Frontal cortex (tissue), 2 donors: ENCODE measurements around the gene MTX1.

DNA sequence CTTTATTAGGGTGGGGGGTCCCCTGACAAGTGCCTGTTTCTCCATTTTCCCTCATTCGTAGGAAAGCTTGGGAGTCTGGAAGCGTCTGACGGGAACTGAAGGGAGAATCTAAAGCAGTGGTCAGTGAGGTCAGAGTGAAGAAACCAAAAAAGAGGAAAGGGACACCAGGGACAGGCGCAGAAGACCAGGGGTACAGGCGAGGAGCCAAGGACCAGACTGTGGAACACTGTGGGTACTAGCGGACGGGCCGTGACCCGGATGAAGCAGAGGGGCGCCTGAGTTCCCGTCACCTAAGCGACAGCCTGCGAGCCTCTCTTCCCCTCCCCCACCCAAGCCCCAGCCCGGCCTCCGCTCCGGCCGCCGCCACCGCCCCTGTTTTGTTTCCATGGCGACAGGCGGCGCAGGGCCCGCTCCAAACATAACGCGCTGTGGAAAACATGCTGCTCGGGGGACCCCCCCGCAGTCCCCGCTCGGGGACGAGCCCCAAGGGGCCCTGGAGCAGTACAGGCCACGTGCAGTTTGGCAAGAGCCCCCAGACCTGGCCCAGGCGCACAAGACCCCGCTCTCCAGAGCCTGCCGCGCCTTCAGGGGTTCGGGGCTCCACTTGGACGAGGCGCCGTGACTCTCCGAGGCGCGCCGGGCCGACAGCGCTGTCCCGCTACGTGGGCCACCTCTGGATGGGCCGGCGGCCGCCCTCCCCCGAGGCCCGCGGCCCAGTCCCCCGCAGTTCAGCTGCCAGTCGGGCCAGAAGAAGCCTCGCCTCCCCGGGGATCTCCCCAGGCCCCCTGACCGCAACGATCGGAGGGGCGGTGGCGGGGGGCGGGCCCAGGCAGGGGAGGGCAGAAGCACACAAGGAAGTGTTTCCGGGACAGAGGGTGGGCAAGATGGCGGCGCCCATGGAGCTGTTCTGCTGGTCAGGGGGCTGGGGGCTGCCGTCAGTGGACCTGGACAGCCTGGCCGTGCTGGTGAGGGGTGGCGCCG is at the start of gene MTX1:
Gene MTX1, plus strand, starts transcription at position 328 of the 981 bp plus-strand sequence.
- RAMPAGE, long total RNA = start-site peak on the plus strand centred at position 869 of the sequence, 22 bp wide, 102 and 23 reads in 2 replicates

DNA sequence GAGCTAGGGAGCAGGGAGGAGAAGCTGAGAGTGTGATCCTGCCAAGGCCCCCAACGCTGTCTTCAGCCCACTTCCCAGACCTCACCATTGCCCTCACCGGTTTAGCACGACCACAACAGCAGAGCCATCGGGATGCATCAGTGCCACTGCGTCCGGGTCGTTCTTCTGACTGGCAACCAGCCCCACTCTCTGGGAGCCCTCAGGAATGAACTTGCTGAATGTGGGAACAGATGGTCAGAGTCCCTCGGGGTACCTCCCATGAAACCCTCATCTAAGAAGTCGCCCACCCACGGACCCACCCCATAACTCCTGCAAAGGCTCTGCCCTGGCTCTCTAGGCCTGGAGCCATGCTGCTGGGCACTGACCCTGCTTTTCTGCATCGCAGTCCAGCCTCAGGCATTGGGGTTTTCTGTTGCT is 6.0 kb downstream of the MTX1 start:
- RAMPAGE, long total RNA = no peak

GRCh38 chr1:155262864-155263893 is 1.0 kb upstream of the SCAMP3 start:
- RAMPAGE, long total RNA = no peak

GRCh38 chr1:155309125-155310174 is 784 bp downstream of the FDPS start:
- RAMPAGE, long total RNA = no peak

GRCh38 chr1:155319388-155319736 is 1.3 kb upstream of the RUSC1 start:
- RAMPAGE, long total RNA = no peak

DNA sequence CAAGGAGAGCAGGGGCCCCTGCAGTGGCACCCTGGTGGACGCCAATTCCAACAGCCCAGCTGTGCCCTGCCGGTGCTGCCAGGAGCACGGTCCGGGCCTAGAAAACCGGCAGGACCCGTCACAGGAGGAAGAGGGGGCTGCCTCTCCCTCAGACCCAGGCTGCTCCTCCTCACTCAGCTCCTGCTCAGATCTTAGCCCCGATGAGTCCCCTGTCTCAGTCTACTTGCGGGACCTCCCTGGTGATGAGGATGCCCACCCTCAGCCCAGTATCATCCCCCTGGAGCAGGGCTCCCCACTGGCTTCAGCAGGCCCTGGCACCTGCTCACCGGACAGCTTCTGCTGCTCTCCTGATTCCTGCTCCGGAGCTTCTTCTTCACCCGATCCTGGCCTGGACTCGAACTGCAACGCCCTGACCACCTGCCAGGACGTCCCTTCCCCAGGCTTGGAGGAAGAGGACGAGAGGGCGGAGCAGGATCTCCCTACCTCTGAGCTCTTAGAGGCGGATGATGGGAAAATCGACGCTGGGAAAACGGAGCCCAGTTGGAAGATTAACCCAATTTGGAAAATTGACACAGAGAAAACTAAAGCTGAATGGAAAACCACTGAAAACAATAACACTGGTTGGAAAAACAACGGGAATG is 1.3 kb downstream of the RUSC1 start:
- RAMPAGE, long total RNA = no peak

DNA sequence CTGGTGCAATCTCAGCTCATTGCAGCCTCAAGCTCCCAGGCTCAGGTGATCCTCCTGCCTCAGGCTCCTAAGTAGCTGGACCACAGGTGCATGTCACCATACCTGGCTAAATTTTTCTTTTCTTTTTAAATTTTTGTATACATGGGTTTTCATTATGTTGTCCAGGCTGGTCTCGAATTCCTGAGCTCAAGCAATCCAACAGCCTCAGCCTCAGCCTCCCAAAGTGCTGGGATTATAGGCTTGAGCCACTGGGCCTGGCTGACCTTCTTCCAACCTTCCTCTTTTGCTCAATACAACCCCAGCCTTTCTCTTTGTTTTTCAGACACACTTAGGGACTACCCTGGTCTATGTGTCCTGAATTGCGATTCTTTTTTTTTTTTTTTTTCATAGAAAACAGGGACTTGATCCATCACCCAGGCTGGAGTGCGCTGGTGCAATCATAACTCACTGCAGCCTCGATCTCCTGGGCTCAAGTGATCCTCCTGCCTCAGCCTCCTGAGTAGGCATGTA is 67.7 kb downstream of the RUSC1 start:
- RAMPAGE, long total RNA = no peak

GRCh38 chr1:155941934-155942570 is 614 bp downstream of the RXFP4 start:
- RAMPAGE, long total RNA = no peak

DNA sequence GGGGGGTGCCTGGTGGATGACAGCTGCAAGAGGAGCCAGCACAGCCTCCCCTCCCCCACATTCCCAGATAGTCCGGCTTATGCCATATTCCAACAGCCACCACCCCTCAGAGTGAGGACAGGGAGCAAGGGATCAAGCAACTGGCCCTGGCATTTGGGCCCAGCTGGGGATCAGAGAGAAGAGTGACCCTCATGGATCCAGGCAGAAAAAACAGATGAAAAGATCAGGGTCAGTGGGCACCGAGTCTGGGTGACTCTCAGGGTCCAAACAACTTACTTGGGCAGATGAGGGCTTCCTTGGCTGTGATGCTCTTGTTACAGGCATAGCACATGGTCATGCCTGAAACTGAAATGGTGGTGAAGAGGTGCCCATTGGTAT is 9.5 kb downstream of the ARHGEF2 start:
- RAMPAGE, long total RNA = no peak

GRCh38 chr1:155990981-155991425 is 12.7 kb upstream of the ARHGEF2 start:
- RAMPAGE, long total RNA = no peak

GRCh38 chr1:156102440-156102904 is 12.0 kb upstream of the LMNA start:
- RAMPAGE, long total RNA = no peak

DNA sequence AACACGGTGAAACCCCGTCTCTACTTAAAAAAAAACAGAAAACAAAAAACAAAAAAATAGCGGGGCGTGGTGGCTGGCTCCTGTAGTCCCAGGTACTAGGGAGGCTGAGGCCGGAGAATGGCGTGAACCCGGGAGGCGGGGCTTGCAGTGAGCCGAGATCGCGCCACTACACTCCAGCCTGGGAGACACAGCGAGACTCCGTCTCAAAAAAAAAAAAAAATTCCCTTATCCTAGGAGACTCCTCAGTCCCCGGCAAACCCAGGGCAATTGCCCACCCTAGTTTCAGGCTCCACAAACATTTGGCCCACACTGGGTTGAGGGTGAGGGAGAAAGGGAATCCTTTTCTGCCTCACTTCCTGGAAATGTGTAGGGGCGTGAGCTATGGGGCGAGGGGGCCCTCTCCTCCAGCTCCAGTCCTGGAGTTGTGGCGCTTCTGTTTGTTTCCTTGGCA is 8.6 kb upstream of the LMNA start:
- RAMPAGE, long total RNA = no peak

- RAMPAGE, long total RNA = no peak
Measured at GRCh38 chr1:156116527-156116635, 1.9 kb downstream of the LMNA start.

DNA sequence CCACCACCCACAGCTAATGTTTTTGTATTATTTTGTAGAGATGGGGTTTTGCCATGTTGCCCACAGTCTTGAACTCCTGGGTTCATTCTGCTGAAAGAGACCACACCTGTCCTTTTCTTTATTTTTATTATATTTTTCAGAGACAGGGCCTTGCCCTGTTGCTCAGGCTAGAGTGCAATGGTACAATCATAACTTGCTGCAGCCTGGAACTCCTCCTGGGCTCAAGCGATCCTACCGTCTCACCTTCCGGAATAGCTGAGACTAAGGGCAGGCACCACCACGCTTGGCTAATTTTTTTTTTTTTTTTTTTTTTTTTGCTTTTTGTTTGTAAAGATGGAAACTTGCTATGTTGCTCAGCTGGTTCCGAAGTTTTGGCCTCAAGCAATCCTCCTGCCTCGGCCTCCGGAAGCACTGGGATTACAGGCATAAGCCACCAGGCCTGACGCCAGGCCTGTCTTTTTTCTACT is 3.2 kb downstream of the LMNA start:
- RAMPAGE, long total RNA = no peak

GRCh38 chr1:156129694-156130538 is 15.4 kb downstream of the LMNA start:
- RAMPAGE, long total RNA = no peak

- RAMPAGE, long total RNA = no peak
Measured at GRCh38 chr1:156132563-156132869, 18.0 kb downstream of the LMNA start.

- RAMPAGE, long total RNA = no peak
Measured at GRCh38 chr1:156135786-156136744, 17.3 kb upstream of the SEMA4A start.

GRCh38 chr1:156239469-156240136 is 2.4 kb upstream of the BGLAP start:
- RAMPAGE, long total RNA = no peak

DNA sequence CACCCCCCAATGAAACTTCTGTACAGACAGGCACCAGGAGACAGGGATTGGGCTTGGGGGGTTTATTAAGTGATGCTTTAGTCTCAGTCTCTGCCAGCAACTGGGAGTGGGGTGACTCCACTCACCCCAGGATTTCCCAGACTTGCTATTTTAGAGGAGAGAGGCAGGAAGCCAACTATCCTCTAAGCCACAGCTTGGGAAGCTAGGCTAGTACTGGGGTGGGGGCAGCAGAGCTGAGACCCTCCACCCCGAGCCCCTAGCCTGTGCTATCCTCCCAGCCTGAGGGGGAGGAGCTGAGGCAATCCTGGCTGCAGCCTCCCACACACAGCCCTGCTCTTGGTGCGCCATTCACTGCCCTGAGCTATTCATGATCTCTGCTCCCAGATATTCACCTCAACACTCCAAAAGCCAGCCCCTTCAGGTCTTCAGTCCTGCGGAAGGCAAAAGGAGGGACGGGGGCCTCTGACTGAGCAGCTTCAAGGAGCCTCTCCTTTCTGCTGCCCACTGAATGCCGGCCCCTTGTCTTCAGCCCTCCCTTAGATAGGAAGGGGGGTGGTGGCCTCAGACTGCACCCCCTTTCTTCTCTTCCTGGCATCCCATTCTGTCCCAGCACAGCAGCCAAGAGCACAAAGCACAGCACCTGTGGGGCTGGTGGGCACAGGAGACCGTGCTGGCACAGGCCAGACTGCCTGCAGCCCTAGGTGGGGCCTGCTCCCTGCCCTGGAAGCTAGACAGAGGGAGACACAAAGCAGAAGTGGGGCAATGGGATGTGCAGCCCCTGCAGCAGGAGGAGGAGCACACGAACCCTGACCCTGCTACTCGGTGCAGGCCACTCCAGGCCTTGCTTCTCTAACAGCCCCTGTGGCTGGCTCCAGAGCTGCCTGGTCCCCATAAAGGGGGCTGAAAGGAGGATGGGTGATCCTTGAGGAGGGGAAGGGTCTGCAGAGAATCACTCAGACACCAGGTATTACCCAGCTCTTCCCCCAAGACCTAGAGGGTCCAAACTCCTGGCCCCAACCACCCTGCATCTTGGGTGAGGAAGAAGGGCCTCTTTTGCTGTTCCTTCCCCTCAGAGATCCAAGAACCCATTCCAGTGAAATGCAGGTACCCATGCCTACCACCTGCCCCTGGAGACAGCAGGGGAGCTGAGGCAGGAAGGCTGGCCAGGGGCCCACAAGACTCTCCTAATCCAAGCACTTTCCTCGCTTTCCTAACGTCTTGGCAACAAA is 1.7 kb upstream of the PAQR6 start:
- RAMPAGE, long total RNA = no peak

GRCh38 chr1:156250422-156251129 is 2.7 kb upstream of the PAQR6 start:
- RAMPAGE, long total RNA = no peak